MCF 10A (cell line): Measurements from ENCODE around the genes DAAM1, GPR135, CCDC175 and SIX6.

DNA sequence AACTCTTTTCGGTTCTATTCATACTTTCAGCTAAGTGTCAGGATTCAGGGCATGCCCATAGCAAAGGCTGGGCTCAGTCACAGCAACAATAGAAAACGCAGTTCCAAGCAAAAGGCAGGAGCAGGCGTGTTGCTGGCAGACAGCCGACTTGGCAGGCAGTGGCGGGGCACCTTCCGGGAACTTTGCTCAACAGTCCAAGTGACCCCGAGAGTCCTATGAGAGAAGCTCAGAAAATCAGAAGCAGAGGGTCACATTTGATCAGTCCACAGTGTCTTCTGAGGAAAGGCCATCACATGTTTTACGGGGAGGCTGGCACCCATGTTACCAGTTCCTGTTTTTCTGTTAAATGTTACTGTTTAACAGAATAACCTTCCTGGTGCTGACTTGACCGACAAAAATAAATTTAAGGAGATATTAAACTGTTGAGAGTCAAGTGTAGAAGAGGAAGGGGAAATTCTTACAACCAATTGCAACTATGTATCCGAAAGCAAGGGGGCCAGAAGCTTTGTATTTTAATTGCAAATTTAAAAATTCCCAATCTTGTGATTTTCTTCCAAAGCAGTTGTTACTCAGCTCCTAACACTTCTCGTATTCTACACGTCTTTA lies 115.1 kb downstream of the DACT1 start:
- PRO-cap: no peak
- RRBS: no CpG with 5 or more reads among the region's 12 CpGs

DNA sequence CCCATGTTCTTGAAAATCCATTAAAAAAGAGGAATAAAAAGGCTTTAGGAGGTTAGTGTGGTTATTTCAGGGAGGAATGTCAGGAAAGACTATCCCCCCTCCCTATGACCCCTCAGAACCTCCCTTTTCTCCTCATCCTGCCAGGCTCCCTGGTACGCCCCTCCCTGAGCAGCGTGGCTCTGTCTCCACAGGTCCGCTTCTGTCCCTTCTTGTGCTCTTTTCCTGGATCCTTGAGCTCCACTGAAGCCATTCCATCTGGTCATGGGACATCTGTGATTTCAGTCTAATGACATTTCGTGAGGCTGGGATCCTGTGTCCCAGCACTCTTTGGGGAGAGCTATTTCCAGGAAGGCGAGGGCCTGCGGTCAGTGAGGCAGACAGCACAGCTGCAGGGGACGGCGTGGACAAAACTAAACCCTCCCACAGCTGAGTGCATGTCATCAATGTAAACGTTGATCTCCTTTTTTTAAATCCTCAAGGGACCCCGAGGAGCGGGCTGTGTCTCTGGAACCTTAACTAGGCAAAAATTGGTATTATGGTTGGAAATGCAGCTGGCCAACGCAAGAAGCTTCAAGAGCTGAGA lies 127.6 kb downstream of the DACT1 start:
- PRO-cap: no peak
- RRBS: no CpG with 5 or more reads among the region's 12 CpGs

- PRO-cap: no peak
- RRBS: no CpG with 5 or more reads among the region's 8 CpGs
Observed at GRCh38 chr14:59161571-59162371, 26.7 kb upstream of the DAAM1 start.

DNA sequence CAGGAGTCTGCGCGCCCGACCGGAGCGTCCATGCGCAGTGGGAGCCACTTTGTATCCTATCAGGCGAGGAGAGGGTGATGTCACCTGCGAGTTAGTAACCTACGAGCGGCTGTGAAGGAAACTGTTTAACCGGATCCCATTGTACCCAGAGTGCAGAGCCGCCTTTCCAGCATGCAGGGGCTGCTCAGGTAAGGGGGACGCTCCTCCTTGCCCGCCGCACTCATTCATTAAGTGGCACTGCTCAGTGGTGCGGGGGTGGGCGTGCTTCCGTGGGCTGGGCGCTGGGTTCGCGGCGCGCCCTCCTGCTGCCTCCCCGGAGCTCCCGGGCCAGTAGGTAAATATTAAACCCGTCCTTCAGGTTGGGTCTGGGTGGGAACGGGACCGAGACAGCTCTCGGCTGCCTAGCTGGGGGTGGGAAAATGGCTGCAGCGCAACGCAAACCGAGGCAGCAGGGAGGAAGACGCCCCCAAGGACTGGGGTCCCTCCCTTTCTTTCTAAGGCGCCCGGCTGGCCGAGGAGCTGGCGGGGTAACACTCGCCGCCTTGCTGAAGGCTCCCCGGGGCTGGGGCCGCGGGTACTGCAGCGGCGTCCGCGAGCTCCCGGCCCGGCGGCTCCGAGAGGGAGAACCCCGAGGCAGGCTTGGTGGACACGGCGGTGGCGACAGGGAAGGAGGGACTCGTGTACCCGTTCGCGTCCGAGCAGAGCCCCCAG lies at the start of gene DAAM1:
DAAM1 (plus strand) TSS at position 87 of the 711 bp plus-strand sequence.
- PRO-cap: bidirectional peak, plus-strand start at position 89 of the sequence, minus-strand start outside the sequence; bidirectional peak, plus-strand start at position 554 of the sequence, minus-strand start at position 332 of the sequence
- RRBS: under 1% methylated on average over 15 of the region's 59 CpGs

GRCh38 chr14:59197674-59198208 lies 9.3 kb downstream of the DAAM1 start:
- PRO-cap: no peak
- RRBS: no CpG with 5 or more reads among the region's 4 CpGs

- PRO-cap: unidirectional peak, plus-strand start at chr14:59282512
- RRBS: no CpG with 5 or more reads among the region's 3 CpGs
Observed at GRCh38 chr14:59282223-59282846, 93.9 kb downstream of the DAAM1 start.

DNA sequence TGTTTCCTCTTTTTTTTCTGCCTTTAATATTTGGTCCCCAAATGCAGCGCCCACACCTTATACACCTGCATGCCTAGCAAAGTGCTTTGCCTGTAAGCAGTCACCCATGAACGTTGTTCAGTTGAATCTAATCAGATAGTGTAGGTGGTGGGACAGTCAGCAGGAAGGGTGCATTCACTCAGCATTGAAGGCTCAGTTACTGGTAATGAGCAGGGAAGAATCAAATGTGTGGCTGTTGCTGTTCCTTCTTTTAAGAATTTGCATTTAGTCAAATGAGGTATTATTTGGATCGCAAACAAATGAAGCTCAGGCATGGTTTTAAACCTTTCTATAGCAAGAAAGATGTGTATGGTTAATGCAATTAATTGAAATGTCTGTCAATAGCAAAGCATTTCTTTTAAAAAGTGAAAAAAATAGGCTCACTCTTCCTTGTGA lies 108.3 kb downstream of the GPR135 start:
- PRO-cap: no peak
- RRBS: no CpG with 5 or more reads among the region's 3 CpGs

GRCh38 chr14:59360900-59361935 lies 104.0 kb downstream of the GPR135 start:
- PRO-cap: bidirectional peak, plus-strand start at chr14:59361406, minus-strand start at chr14:59361272
- RRBS: no CpG with 5 or more reads among the region's 15 CpGs

DNA sequence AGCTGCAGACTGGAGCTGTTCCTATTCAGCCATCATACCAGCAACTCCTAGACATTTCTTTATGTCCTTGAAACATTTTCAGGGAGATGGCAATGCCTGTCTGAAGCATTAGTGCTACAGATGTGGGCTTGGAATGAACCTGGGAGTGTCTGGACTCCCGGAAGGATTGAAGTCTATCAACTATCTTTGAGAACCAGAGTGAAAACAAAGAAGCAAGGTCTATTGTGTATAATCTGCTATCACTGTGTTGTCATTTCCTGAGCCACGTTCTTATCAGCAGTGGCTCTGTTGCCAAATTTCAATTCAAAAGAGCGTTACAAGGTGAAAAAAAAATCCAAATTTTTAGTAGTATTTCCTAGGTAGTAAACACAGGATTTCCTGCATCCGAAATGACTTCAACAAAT lies 58.8 kb downstream of the GPR135 start:
- PRO-cap: no peak
- RRBS: no CpG with 5 or more reads among the region's 4 CpGs

GRCh38 chr14:59447335-59448116 lies 17.7 kb downstream of the GPR135 start:
- PRO-cap: no peak
- RRBS: no CpG with 5 or more reads among the region's 12 CpGs

DNA sequence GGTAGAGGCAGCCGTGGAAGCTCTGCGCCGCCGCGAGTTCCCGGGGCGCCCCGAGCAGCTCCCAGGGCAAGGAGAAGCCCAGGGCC lies 903 bp downstream of the GPR135 start:
- PRO-cap: no peak
- RRBS: 89% methylated on average over 6 of the region's 8 CpGs

DNA sequence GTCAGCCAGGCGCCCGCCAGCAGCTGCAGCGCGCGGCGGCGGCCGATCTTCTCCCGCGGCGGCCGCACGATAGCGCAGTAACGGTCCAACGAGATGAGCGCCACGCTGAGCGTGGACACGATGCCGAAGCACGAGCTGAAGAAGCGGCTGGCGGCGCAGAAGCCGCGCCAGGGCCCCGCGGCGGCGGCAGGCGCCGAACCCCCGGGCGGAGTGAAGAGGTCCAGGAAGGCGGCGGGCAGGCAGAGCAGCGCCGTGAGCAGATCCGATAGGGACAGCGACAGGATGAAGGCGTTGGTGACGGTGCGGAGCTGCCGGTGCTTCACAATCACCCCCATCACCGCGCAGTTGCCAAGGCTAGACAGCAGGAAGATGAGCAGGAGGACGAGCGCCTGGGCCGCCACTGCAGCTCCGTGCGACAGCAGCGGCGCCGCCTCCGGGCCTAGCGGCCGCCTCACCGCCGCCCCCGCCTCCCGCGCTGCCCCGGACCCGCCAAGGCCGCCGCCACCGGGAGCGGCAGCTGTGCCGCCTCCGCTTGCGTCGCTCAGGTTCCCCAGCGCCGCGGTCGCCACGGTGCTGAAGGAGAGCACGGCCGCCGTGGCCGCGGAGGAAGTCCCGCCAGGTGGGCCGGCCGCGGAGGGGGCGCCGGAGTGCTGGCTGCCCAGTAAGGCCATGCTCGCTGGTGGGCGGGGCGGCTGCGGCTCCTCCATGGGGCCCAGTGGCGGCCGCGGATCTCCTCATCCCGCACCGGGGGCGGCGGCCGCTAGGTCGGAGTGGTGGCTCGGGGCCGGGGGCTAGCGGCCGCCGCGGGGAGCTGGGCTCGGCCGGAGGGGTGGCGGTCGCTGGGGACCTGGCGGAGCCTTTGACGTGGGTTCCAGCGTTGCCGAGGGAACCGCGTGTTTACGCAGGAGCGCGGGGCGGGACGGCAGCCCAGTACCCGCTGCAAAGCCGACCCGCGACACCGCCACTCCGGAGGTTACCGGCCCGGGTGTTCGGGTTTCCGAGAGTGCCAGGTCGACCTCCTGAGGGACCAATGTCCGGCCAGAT lies at the start of gene GPR135:
GPR135 (minus strand) TSS at position 861 of the 1,044 bp plus-strand sequence.
- PRO-cap: no peak
- RRBS: 92% methylated on average over 17 of the region's 135 CpGs

DNA sequence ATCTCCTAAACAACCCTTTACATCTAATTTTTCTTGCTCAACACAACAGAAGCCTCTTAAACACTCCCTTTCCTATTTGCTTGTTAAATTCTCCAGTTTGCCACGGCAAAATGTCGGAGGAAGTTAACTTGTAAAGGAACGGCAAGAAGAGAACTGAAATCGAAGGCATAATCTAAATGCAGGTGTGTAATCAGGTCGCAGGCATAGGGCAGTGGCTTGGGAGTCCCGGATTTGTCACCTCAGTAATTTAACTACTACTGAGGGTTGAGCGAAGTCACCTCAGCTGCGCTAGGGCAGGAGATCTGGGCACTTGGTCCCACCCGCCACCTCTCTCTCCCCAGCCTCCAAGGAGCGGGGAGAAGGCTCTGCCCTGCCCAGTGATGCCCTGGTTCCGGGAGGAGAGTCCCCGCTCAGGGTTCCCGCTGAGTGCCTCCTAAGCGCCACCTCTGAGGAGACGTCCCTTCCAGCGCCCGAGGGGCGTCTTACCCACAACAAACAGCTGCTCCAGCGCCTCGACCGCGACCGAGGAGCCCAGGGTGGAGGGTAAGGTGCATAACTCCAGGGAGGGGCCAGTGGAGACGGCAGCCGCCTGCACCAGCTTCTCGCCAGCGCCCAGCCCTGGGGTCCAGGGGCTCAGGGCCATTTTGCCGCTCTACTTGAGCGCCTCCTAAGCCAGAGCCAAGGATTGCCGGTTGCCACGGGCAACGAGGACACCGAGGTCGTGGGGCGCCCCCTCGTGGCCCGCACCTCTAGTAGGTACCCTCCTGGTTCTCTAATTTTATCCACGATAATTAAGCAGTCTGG lies at the start of gene CCDC175:
CCDC175 (minus strand) TSS at position 680 of the 804 bp plus-strand sequence.
- PRO-cap: no peak
- RRBS: no CpG with 5 or more reads among the region's 38 CpGs

DNA sequence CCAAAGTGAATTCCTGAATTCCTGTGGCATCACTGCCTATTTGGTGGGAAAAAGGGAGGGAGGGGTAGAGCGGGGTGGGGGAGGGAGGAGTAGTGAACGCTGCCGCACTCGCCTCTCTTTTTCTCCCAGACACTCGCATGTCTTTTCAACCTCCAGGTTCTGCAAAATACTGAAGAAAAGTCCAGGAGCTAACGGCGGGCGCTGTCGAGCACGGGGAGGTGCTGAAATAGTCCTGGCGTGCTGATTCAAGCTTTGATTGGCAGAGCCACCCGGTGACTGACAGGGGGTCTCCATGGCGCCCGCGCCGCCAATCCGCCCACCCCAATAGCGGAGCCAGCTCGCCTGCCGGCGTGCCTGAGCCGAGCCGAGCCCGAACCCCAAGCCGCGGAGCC lies at the start of gene SIX6:
SIX6 (plus strand) TSS at position 324 of the 392 bp plus-strand sequence.
- PRO-cap: no peak
- RRBS: 45% methylated on average over 12 of the region's 26 CpGs

DNA sequence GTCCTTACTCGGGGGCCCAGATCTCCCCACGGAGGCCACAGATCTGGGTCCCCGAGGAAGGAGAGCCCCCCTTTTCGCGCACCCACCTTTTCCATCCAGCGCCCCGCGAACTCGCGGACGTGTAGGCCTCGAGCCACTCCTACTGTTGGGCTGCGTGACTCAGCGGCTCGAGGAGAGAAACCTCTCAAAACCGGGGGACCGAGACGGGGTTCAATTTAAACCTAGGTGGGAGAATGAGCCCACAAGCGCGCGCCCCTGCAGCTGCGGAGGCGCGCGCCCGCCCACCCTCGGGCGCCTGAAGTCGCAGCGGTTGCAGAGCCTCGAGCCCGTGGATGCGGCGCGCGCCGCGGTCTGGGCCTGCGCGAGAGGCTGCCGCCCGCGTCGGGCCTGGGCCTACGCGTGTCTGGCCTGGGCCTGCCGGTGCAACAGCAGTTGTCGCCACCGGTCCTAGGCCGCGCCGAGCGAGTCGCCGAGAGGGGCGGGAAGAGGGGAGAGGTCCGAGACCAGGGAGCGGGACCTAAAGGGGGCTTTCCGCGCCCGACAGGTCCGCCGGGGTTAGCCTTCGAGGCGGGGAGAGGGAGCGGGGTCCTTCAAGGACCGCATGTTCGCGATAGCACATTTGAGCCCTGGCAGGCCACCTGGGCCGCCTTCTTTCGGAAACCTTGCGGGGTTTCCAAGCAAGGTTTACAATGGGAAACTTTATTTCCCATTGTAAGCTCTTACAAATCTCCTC lies 6.5 kb downstream of the SIX6 start:
- PRO-cap: no peak
- RRBS: no CpG with 5 or more reads among the region's 72 CpGs

DNA sequence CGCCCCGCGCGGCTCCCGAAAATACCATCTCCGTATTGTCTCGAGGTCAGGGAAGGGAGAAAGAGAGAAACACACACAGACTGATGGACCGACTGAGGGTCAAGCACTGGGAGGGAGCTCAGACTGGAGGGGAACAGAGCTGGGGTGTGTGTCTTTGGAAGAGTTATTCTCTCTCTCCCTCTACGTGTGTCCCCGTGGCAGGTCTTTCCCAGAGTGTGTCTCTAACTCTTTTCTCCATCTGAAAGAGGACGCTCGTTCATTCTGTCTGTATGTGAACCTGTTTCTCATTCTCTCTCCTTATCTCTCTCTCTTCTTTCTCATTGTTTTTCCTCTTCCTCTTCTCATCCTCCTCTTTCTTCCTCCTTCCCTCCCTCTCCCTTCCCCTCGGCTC lies 4.2 kb upstream of the SIX1 start:
- PRO-cap: no peak
- RRBS: no CpG with 5 or more reads among the region's 13 CpGs

GRCh38 chr14:60656660-60657772 lies 7.7 kb upstream of the SIX1 start:
- PRO-cap: no peak
- RRBS: 56% methylated on average over 43 of the region's 103 CpGs

DNA sequence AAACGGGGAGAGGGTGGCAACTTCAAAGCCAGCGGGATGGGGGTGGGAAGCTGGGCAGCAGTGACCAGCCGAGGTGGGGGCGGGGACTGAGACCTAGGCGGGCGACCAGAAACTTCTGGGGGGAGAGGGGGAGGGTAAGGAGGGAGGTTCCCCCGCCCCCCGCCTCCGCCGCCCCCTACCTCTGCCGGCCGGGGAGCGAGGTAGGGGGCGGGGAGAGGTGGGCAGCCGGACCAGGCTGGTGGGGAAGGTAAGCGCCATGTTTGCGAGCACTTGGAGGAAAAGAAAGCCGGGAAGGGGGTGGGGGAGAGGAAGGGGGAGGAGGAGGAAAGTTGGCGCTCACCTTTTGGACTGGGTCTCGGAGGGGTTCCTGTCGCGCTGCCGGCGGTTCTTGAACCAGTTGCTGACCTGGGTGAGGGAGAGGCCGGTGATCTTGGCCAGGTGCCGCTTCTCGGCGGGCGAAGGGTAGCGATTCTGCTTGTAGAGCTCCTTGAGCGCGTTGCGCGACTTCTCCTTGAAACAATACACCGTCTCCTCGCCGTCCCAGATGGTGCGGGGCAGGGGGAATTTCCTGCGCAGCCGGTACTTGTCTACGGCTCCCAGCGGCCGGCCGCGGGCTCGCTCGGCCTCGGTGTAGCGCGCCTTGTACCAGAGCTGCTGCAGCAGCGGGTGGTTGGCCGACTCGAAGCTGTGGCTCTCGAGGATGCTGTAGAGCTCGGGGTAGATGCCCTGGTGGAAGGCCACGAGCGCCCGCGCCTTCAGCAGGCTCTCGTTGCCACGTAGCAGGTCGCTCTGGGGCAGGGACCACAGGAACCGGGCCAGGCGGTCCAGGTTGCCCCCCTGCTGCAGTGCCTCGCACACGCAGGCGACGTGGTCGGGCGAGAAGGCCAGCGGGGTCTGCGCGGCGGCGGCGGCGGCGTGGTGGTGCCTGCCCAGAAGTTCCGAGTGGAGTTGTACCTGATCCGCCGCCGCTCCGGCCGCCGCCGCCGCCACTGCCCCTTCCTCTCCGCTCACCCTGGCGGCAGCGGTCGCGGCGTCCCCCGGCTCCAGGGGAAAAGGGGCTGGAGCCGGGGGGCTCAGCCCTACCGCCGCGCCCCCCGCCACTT lies 928 bp downstream of the SIX4 start:
- PRO-cap: bidirectional peak, plus-strand start at position 396 of the sequence, minus-strand start at position 288 of the sequence; bidirectional peak, plus-strand start at position 718 of the sequence, minus-strand start at position 473 of the sequence; bidirectional peak, plus-strand start at position 855 of the sequence, minus-strand start at position 791 of the sequence
- RRBS: under 1% methylated on average over 15 of the region's 99 CpGs

DNA sequence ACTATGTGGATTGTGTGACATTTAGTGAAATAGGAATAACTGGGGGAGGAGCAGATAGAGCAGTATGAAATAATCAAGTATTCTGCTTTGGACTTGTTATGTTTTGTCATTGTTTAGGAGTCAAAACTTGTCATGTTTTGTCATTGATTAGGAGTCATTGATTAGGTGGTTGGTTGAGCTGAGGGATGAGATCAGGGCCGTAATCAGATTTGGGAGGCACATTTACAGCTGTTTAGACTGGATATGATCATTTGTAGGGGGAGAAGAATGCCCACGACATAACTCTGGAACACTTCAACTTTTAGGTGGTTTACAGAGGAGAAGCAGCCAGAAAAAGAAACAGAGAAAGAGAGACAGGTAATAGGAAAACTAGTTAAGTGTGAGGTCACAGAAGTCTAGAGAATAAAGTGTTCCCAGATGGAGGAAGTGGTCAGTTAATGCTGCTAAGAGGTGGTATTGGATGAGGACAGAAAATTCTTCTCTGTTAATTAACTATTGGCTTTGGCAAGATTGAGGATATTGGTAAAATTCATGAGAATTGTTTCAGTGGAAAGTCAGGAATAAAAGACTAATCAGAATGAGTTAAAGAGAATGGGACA lies 40.3 kb downstream of the MNAT1 start:
- PRO-cap: no peak
- RRBS: no CpG with 5 or more reads among the region's 2 CpGs

DNA sequence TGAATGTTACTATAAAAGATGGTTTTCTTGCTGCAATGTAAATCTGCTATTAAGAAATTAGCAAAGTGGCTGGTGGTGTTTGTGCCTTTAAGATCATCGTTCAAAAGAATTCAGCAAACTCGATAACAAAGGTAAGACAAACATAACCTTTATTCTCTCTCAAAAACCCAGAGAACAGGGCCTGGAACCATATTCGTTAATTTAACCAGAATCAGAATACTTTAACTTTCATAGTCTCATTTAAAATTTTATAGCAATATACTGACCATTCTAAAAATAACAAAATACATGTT lies 3.3 kb downstream of the TMEM30B start:
- PRO-cap: no peak
- RRBS: no CpG with 5 or more reads among the region's 3 CpGs